Spinal cord (tissue), 3 donors: ENCODE measurements around the genes SYNJ1 and C21orf62.

- PRO-cap, result no peak
- RAMPAGE, long total RNA, result no peak
Measured at GRCh38 chr21:32315550-32315859, 16.9 kb downstream of the MRAP start.

DNA sequence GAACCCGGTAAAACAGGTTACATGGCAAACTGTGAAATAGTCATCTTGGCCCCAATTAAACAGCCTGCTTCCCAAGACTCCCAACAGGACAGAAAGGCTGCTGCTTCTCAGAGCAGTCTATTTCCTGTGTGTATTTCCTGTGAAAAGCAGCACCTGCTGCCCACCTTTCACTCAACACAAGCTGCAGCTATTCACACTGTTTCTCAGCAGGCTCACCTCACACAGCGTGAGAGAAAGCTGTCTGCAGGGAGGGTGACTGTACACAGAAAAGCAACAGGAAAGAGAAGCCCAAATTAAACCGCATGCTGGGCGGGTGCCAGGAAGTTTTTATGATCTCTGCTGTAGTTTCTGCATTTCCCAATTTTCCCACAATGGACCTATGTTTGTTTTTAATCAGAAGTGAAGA is 44.0 kb downstream of the URB1 start:
- PRO-cap, result no peak
- RAMPAGE, long total RNA, result no peak

- PRO-cap, result no peak
- RAMPAGE, long total RNA, result no peak
Measured at GRCh38 chr21:32382347-32382905, 10.4 kb downstream of the URB1 start.

GRCh38 chr21:32412104-32412542 is 383 bp upstream of the EVA1C start:
- PRO-cap, result no peak
- RAMPAGE, long total RNA, result no peak

GRCh38 chr21:32455593-32455989 is 43.1 kb downstream of the EVA1C start:
- PRO-cap, result no peak
- RAMPAGE, long total RNA, result no peak

DNA sequence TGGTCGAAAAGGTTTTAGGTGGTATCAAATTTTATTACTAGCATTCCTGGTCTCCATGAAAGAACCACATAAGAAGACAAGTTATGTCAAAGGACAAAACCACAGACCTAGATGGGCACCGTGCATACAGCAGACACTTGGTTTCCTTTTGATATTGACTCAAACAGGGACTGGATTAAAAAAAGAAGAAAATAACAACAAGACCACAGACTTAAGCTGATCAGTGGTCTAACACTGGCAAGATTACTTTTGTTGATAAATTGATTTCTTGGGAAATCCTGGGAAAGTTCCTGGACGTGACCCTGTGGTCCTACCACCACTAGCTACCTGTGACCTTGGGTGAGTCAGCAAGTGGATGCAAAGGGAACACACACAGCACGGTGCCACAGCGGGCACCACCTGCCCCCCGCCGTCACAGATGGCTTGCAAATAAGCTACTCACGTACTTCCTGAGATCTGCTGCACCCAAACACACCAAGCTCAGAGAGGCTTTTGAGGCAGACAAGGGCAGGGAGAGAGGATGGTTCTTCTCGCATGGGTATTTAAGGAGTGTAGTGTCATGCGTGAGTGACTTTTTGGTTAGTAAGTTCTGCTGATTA is 12.7 kb downstream of the CFAP298 start:
- PRO-cap, result no peak
- RAMPAGE, long total RNA, result no peak

DNA sequence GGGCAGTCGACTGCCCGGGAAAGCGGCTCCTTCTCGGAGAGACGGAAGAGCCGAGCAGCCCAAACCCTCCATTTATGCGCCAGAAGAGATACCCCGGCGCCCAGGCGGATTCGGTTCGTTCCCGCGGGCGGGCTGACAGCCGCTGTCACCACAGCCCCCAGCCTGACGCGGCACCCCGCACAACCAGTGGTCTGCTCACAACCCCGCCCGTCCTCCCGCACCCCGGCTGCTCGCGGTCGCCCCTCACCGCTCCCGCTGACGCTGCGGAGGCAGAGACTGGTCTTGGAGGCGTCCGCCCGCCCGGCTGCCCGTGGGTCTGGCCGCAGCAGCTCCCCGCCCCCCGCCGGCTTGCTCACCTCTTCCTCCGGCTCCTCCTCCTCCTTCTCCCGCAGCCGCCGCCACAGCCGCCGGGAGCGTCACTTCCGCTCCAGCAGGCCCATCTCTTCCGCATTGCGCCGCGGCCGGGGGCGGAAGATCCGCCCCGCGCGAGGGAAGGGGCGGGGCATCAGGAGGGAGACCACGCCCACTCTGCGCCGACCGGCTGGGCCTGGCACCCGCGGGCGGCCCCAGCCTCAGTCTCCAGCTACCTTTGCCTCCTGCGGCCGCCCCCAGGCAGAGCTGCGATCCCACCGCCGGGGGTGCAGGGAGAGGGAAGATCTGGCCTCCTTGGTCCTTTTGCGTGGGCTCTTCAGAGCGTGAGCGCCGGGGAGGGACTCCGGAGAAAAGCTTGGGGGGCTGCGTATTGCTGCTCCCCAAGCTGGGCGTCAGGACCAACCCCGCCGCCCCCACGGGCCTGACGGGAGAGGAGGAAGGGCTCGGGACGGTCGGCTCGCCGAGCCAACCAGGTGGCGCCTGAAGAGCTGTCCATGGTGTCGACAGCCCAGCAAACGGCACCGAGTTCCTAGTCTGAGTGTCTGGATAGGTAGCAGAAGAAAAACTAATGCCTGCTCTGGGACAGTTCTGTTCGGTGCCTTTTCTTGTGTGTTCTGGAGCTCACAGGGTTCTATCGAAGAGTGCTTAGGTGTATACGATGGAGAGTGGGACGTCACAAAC is at the start of gene SYNJ1:
TSS of gene SYNJ1 (minus strand) at position 424 of the 1,053 bp plus-strand sequence.
- PRO-cap, result unidirectional peak, minus-strand start at position 350 of the sequence; unidirectional peak, minus-strand start at position 417 of the sequence
- RAMPAGE, long total RNA, result no peak

DNA sequence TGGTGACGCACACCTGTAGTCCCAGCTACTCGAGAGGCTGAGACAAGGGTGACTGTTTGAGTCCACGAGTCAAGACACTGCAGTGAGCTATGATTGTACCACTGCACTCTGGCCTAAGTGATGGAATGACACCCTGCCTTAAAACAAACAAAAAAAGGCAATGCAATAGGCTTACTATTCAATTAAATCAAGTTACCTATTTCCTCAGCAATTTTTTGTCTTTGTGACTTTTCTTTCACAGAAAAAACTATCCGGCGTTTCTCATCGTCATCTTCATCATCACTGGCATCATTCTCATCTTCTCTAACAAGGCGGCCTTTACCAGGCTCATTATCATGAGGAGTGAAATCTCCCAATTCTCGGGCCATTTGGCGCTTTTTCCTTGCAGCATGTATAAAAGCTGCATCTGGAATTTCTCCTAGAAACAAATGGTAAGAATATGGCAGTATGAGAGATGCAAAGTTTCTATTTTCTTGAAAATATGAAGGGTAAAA is 9.6 kb downstream of the PAXBP1 start:
- PRO-cap, result no peak
- RAMPAGE, long total RNA, result no peak

DNA sequence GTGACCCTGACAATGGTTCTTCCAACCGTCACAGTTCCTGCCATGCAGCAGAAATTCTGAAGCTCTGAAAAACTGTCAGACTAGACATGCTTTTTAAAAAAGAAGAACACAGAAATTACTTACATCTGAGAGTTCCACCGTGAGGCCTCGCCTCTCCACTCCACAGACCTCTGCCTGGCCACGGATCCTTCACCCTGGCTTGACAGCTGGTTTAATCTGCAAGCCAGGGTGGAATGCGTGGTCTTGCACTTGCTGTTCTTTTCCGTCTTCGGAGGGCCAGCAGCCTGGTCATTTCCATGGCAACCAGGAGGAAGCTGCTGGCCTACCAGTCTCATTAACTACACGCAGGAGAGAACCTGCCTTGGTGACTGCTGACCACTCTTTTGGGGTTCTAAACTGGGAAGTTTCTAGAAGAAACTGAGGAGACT is at the start of gene C21orf62:
TSS of gene C21orf62 (minus strand) at position 235 of the 428 bp plus-strand sequence.
- PRO-cap, result no peak
- RAMPAGE, long total RNA, result no peak

DNA sequence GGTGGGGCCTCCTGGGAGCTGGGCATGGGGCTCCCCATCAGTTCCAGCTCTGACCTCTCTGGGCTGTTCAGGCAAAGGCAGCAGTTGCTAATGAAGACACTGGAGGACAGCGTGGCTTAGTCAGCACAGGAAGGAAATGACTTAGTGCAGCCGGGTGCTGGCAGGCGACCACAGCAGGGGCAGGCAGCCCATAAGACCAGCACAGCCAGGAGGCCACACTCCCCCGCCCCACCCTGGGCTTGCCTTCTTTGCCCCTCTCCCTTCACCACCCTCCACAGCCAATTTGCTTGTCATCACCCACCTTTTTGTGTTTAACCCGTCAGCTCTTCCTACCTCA is 10.7 kb downstream of the OLIG2 start:
- PRO-cap, result no peak
- RAMPAGE, long total RNA, result no peak

- PRO-cap, result no peak
- RAMPAGE, long total RNA, result no peak
Measured at GRCh38 chr21:33070903-33071839, 1.2 kb downstream of the OLIG1 start.

- PRO-cap, result no peak
- RAMPAGE, long total RNA, result no peak
Measured at GRCh38 chr21:33071911-33072501, 2.1 kb downstream of the OLIG1 start.

- PRO-cap, result no peak
- RAMPAGE, long total RNA, result no peak
Measured at GRCh38 chr21:33075722-33076212, 5.8 kb downstream of the OLIG1 start.

DNA sequence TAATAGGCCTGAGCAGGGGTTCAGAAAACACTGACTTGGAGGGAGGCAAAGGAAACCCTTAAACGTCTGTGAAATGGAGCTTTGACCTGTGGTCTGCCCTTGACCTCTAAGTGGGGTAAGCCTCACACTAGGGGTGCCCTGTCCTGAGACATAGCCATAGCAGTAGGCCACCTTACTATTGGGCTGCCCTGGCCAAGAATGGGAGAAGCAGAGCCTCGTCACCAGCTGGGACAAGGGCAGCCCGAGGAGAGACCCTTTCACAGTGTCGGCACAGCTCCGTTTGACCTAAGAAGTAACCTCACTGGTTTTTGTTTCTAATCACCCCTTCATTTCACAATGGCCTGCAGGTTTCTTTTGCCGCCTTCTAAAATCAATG is 26.4 kb upstream of the IFNAR2 start:
- PRO-cap, result no peak
- RAMPAGE, long total RNA, result no peak

GRCh38 chr21:33230260-33230797 is 591 bp downstream of the IFNAR2 start:
- PRO-cap, result no peak
- RAMPAGE, long total RNA, result no peak

DNA sequence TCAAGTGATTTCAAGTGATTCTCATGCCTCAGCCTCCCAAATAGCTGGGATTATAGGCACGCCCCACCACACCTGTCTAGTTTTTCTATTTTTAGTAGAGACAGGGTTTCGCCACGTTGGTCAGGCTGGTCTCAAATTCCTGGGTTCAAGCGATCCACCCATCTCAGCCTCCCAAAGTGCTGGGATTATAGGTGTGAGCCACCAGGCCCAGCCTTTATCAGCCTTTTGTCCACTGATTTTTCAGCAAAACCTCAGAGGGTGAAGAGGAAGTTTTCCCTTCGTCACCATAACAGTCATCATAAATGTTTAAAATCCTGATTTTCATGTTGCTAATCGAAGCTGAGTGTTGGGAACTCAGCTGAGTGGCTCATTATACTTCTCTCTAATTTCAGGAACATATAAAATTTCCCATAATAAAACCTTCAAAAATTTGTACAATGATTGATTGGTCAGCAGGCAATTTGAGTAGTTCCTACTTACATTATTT is 32.0 kb upstream of the IFNGR2 start:
- PRO-cap, result no peak
- RAMPAGE, long total RNA, result no peak

DNA sequence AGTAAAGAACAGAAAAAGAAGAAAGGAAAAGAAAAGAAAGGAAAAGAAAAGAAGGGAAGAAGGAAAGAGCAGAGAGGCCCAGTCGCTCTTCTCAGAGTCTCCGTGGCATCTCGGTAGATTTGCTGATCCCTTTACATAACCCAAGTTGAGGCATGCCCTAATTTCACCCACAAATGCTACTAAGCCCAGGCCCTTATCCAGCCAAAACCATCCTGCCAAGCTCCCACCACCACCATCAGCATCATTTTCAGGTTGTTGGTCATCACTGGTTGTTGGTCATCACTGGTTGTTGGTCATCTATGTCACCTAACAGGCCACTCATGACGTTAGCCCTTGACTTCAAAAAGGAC is 20.9 kb upstream of the IFNGR2 start:
- PRO-cap, result no peak
- RAMPAGE, long total RNA, result no peak

DNA sequence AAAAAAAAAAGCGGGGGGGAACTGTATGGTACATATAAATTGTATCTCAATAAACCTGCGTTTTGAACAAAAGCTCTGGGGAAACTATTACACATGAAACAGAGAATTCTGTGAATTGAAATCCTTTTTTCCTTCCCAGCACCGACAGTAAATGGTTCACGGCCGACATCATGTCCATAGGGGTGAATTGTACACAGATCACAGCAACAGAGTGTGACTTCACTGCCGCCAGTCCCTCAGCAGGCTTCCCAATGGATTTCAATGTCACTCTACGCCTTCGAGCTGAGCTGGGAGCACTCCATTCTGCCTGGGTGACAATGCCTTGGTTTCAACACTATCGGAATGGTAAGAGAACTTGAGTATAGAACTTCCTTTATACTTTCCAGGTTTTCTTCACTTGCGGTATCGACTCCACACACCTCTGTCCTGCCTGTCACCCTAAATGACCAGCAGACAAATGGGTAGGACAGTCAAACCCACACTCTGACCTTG is 18.2 kb downstream of the IFNGR2 start:
- PRO-cap, result no peak
- RAMPAGE, long total RNA, result no peak

DNA sequence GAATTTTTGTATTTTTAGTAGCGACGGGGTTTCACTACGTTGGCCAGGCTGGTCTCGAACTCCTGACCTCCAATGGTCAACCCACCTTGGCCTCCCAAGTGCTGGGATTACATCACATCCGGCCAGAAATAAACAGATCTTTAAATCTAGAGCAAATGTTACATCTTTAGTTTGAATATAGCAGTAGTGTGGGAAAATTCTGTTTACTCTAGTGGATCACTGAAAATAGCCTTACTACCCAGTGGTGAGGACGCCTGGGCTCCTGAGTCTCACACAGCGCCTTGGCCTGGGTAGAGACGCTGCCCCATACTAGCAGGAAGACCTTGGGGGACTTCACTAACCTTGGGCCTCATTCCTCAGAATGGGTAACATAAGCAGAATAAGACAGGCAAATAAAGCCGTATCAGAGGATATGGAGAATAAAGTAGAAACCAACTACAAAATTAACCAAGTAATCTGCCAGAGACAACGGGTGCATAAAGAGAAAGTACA is 560 bp downstream of the GART start:
- PRO-cap, result no peak
- RAMPAGE, long total RNA, result no peak

DNA sequence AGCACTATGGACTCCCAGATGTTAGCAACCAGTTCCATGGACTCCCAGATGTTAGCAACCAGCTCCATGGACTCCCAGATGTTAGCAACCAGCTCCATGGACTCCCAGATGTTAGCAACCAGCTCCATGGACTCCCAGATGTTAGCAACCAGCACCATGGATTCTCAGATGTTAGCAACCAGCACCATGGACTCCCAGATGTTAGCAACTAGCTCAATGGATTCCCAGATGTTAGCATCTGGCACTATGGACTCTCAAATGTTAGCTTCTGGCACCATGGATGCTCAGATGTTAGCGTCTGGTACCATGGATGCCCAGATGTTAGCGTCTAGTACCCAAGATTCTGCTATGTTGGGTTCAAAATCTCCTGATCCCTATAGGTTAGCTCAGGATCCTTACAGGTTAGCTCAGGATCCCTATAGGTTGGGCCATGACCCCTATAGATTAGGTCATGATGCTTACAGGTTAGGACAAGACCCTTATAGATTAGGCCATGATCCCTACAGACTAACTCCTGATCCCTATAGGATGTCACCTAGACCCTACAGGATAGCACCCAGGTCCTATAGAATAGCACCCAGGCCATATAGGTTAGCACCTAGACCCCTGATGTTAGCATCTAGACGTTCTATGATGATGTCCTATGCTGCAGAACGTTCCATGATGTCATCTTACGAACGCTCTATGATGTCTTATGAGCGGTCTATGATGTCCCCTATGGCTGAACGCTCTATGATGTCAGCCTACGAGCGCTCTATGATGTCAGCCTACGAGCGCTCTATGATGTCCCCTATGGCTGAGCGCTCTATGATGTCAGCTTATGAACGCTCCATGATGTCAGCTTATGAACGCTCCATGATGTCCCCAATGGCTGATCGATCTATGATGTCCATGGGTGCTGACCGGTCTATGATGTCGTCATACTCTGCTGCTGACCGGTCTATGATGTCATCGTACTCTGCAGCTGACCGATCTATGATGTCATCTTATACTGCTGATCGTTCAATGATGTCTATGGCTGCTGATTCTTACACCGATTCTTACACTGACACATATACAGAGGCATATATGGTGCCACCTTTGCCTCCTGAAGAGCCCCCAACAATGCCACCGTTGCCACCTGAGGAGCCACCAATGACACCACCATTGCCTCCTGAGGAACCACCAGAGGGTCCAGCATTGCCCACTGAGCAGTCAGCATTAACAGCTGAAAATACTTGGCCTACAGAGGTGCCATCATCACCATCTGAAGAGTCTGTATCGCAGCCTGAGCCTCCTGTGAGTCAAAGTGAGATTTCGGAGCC is 9.2 kb downstream of the SON start:
- PRO-cap, result no peak
- RAMPAGE, long total RNA, result no peak